SK-MEL-5 (cell line): ENCODE data around the genes ZCCHC18, TEX13B, PSMD10 and COL4A5.

DNA sequence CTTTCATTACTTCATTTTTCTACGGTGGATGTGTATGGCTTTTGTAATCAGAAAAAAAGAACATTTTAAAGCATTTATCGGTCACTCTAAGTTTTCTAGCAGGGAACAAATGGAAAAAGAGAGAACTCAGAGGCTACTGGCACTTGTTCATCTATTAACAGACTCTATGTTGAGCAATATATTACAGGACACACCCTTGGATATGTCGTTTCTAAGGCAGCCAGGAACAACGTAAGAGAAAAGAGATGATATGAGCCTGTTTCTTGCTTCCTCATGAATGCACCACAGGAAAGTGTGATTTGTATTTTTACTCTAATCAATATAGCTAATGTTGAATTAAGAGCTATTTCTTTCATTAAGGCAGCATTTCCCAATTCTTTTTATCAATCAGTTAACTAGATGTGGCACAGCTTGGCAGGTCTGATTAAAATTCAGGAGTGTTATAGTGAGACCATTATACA is 13.2 kb downstream of the RAB9B start:
RAMPAGE:
- cytosol, long total RNA = no peak
- long total RNA = no peak
- nucleus, long total RNA = no peak

RAMPAGE:
- cytosol, long total RNA = no peak
- long total RNA = no peak
- nucleus, long total RNA = no peak
Observed at GRCh38 chrX:104111119-104111318, 1.3 kb upstream of the ZCCHC18 start.

GRCh38 chrX:104112127-104113117 is at the start of gene ZCCHC18:
ZCCHC18 (plus strand) TSS chrX:104112523.
RAMPAGE:
- cytosol, long total RNA = no peak
- long total RNA = no peak
- nucleus, long total RNA = no peak

DNA sequence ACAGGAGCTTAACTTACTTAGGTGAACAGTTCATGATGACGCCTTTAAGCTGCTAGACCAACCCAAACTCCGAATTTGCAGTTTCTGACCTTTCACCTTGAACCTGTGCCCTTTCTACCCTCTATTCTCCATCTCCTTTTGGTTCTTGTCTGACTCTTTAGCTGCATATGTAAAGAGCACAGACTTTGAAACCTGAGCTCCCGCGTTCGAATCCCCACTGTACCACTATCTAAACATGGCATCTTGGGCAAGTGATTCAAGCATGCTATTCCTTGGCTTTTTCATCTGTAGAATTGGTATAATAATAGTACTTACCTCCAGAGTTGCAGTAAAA is 398 bp upstream of the SLC25A53 start:
RAMPAGE:
- cytosol, long total RNA = no peak
- long total RNA = no peak
- nucleus, long total RNA = no peak

RAMPAGE:
- cytosol, long total RNA = no peak
- long total RNA = no peak
- nucleus, long total RNA = no peak
Observed at GRCh38 chrX:106484262-106484658, 127.5 kb upstream of the RADX start.

DNA sequence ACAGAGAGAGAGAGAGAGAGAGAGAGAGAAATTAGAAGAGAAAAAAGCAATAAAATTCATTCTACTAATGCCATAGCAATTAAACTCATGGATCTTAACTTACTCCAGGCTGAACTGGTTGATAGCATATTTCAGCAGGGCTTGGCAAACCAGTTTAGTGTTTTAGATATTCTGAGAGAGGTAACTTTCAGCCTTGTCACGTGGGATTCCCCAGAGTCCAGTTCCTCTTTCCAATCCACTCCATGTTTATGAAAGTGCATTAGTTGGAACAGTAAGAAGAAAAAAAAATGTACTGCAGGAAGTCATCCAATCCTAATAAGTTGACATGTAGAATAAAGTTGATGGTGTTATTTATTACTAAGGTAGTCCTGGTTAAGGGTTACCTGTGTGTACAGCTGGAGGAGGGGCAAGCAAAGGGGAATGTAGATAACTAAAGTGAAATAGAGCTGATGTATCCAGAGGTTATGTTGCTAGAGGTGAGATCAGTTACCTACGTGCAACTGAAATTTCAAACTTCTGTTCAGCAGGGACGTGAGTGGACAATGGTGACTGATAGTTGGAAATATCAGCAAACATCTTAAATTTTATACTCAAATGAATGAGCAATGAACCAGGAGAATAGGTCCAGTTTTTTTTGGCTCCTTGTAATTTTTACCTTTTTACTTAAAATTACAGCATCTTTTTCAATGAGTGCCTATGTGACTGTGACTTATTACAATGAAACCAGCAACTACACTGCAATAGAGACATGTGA is 32.9 kb upstream of the RNF128 start:
RAMPAGE:
- cytosol, long total RNA = no peak
- long total RNA = no peak
- nucleus, long total RNA = no peak

RAMPAGE:
- cytosol, long total RNA = no peak
- long total RNA = no peak
- nucleus, long total RNA = no peak
Observed at GRCh38 chrX:106726967-106727607, 586 bp downstream of the RNF128 start.

DNA sequence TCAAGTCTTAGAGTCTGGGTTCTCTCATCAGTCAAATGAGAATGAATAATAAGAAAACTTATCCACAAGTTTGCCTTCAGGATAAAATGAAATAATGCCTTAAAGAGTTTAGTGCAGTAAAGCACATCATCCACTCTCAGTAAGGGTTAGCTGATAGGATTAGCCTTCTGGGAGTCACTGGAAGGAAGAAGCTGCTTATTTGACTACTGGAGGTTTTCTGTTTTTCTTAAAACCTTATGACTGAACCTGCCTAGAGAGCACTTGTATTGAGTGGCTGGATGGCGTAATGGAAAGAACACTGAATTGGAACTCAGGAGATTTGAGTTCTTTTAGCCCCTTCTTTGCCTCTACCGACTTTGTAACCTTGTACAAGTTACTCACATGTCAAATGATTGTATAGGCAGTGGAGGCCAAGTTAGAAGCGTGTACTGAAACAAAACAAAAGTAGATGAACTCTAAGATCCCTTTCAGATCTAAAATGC is 1.9 kb downstream of the RNF128 start:
RAMPAGE:
- cytosol, long total RNA = no peak
- long total RNA = no peak
- nucleus, long total RNA = no peak

DNA sequence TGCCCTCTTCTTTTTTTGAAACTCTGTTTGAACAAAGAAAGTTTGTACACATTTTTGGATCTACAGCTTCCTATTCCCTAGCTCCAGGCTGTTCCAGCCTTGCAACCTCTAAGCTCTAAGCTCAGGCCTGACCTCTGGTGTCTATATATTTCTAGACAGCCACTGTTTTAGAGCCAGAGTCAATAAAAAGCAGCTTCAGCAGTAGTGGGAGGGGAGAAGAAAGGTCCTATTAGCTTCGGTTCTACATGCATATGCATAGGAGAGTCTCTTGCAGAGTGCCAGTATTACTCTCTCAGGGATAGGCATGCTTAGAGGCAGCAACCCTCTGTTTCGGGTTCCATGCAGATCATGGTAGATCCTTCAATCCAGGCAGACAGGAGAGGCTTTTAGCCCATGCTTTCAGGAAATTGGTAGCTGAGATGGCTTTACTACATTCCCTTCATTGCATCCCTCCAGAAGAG is 39.8 kb downstream of the CLDN2 start:
RAMPAGE:
- cytosol, long total RNA = no peak
- long total RNA = no peak
- nucleus, long total RNA = no peak

RAMPAGE:
- cytosol, long total RNA = no peak
- long total RNA = no peak
- nucleus, long total RNA = no peak
Observed at GRCh38 chrX:107155488-107156446, 37.1 kb upstream of the RBM41 start.

DNA sequence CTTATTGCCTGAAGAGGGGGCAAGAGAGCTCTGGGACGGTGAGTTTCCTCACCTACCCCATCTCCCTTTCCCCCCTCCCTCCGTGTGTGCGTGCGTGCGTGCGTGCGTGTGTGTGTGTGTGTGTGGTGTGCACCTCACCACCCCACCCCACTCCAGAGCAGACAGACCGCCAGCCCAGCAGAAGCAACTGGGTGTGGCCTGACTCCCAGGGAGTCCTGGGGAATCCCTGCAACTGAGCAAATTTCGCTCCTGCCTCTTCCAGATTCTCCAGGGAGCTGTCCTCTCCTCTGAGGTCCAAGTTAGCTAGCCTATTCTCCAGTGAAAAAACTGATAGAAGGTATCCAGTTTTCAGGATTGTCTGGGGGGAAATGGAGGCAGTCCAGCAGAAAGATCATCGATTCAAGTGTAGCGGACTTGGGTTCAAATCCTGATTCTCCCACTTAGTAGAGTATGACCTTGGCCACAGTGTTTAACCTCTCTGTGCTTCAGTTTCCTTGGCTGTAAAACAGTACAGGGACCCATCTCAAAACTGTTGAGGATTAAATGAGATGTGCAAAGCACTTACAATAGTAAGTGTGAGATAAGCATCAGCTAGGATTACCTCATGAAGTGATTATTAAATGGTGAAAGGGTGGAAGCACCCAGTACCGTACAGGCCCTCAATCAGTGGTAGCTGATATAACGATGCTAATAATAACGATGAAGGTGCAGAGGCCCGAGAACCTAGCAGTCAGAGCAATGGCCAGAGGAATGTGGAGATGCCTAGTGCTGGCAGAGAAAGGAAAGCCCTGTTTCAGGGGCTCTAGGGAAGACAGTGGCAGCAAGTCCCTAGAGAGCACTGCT is 45.0 kb downstream of the PRPS1 start:
RAMPAGE:
- cytosol, long total RNA = no peak
- long total RNA = no peak
- nucleus, long total RNA = no peak

DNA sequence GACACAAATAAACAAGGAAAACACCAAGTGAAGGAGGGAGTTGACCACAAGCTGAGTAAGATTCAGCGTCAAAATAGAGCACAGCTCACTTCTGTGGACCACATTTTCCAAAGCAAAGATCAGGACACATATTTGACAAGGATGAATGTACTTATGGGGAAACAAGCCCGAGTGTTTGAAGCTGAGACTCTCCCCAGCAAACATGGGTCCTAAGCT is 46.5 kb downstream of the PRPS1 start:
RAMPAGE:
- cytosol, long total RNA = no peak
- long total RNA = no peak
- nucleus, long total RNA = no peak

RAMPAGE:
- cytosol, long total RNA = no peak
- long total RNA = no peak
- nucleus, long total RNA = no peak
Observed at GRCh38 chrX:107676560-107677729, 48.6 kb downstream of the PRPS1 start.

DNA sequence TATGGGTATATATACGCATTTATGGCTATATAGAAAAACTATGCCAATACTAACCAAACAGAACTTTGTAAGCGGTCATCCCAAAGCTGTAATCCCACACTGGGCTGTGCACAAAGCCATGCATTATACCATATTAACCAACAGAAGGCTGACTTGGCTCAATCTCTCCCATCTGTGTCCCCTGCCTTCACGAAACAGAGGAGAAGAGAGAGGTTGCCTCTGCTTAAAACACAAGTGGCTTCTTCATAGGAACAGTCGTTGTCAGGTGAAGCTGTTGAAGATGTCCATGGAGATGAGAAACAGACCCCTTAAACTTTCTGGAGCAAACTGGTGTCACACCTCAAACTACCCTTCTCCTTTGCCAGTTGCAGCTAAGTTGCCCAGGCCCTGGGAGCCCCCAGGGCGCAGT is 61.7 kb downstream of the TSC22D3 start:
RAMPAGE:
- cytosol, long total RNA = no peak
- long total RNA = no peak
- nucleus, long total RNA = no peak

GRCh38 chrX:107716643-107717124 is 58.9 kb downstream of the TSC22D3 start:
RAMPAGE:
- cytosol, long total RNA = no peak
- long total RNA = no peak
- nucleus, long total RNA = no peak

RAMPAGE:
- cytosol, long total RNA = no peak
- long total RNA = no peak
- nucleus, long total RNA = no peak
Observed at GRCh38 chrX:107753045-107753969, 22.3 kb downstream of the TSC22D3 start.

GRCh38 chrX:107826702-107827103 is 1.0 kb downstream of the MID2 start:
RAMPAGE:
- cytosol, long total RNA = no peak
- long total RNA = no peak
- nucleus, long total RNA = no peak

DNA sequence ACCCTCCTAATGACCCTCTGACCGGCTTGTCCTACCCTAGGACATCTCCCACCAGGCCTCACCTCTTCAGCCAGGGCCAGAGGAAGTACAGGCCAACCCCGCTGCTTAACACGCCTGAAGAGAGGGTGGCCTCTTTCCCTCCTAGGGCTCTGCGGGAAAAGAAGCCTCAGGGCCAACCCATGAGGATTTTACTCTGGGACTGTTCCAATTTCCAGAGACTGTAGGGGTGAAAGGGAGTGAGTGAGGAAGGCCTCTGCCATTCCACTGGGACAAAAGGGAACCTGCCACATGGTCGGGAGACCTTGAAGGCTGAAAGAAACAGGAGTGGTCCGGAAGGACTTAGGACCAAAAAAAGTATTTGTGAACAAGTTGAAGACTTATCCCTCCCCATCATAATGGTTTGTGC is at the start of gene TEX13B:
Gene TEX13B, minus strand, starts transcription at position 123 of the 406 bp plus-strand sequence.
RAMPAGE:
- cytosol, long total RNA = no peak
- long total RNA = no peak
- nucleus, long total RNA = no peak

DNA sequence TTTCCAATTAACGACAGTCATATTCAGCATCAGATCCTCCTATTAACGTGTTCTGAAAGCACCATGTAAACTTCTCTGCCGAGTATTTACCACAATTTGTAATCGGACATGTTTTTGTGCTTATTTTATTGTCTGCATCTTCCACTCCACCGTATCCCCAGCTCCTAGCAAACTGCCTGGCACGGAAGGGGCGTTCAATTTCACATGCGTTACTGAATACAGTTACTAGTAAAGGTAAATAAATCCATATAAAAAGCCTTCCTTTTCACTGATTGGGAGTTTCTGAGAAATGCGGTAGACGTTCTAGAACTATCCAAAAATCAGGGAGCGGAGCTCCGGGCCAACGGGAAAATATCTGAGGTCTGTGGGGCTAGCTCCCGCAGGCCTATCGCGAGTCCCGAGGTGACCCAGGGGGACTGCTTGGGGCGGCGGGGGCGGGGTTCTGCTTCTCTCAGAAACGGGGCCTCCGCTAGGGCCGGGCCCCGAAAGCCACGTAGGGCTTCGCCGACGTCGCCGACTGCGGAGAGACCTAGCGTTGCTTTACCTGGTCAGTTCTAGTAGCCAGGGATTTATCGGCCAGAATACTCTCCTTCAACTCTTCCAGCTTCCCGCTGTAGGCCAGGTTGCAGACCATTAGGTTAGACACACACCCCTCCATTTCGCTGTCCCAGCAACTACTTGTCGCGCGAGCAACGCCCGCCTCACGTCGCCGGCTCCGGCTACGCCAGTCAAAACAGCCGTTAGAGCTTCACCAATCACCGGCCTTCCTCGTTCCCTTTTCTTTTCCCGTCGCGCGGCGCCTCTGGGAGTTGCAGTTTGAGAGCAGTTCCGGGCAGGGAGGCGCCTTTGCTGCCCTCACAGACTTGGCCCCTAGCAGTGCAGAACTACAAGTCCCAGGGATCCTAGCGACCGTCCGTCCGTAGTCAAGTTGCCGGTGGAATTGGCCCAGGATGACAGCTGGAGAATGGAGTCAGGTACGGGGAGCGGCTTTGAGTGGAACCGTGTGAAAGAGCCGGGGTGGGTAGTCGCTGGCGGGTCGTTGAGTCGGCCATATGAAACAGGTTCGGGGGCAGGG is at the start of gene PSMD10:
Gene PSMD10, minus strand, starts transcription at position 680 of the 1,075 bp plus-strand sequence.
RAMPAGE:
- cytosol, long total RNA = start-site peak on the minus strand centred at position 683 of the sequence, 45 bp wide, 408 and 564 reads in 2 replicates
- long total RNA = start-site peak on the minus strand centred at position 690 of the sequence, 44 bp wide, 221 and 459 reads in 2 replicates
- nucleus, long total RNA = start-site peak on the minus strand centred at position 688 of the sequence, 60 bp wide, 86 and 38 reads in 2 replicates; start-site peak on the plus strand centred at position 935 of the sequence, 43 bp wide, 118 and 30 reads in 2 replicates

GRCh38 chrX:108439153-108440272 is at the start of gene COL4A5:
COL4A5 (plus strand) TSS chrX:108439838.
RAMPAGE:
- cytosol, long total RNA = no peak
- long total RNA = no peak
- nucleus, long total RNA = start-site peak on the plus strand at chrX:108439773-108439827, 141 and 54 reads in 2 replicates